Right lobe of liver (tissue), 4 donors: ENCODE data around the gene RDH12.

DNA sequence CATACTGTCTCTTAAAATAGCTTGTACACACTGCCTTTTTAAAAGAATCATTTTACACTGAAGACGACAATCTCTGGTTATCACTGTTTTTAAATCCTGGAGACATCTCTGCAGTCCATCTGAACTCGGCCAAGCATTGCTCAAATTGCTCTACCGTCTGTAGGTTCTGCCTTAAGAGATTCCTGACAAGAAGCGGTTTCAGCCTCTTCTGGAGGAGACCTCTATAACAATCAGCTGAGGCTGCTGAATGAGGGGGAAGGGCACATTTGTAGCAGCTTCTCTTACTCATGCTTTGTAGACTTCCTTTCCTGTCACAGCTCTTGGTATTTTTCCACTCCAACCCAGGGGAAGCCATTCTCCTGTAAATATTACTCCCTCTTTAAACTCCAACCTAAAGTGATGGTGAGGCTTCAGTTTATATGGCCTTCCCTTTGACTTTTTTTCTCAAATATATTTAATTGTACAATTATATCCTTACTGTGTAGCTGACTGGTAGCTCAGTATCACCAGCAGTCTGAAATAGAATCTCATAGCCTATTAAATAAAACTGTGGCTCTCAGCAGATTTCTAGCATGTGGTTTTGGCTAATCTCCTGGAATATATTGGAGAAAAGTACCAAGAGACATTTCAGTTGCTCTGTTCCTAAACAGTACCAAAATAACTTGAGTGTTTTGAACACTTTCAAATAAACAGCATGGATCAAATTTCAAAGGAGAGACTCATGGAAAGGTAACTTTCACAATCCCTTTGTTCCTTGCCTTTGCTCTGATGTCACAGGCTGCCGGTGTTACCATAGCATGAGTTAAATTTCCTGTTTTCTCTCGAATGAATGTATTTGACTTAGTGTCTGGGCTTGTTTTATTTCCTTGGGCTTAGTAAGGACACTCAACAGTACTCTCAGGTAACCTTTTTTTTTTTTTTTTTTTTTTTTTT, 3.2 kb downstream of the ARG2 start:
- PRO-cap, 4 experiments = no peak in any of the 4 experiments
- RAMPAGE, long total RNA, 2 experiments = no peak in any of the 2 experiments

- PRO-cap, 4 experiments = peak in 1 of 4 experiments; most common minus-strand start chr14:67644405 (in 1)
- RAMPAGE, long total RNA, 2 experiments = no peak in any of the 2 experiments
Measured at GRCh38 chr14:67644289-67644588, 24.5 kb downstream of the ARG2 start.

- PRO-cap, 4 experiments = no peak in any of the 4 experiments
- RAMPAGE, long total RNA, 2 experiments = no peak in any of the 2 experiments
Measured at GRCh38 chr14:67701662-67701946, at the start of gene RDH12. TSS of gene RDH12 (plus strand) at chr14:67701886.

- PRO-cap, 4 experiments = peak in 3 of 4 experiments; most common plus-strand start chr14:68140499 (in 1); most common minus-strand start chr14:68140351 (in 3)
- RAMPAGE, long total RNA, 2 experiments = no peak in any of the 2 experiments
Measured at GRCh38 chr14:68140149-68140996, 320.8 kb downstream of the RAD51B start.

- PRO-cap, 4 experiments = no peak in any of the 4 experiments
- RAMPAGE, long total RNA, 2 experiments = no peak in any of the 2 experiments
Measured at GRCh38 chr14:68147313-68147658, 327.7 kb downstream of the RAD51B start.

GRCh38 chr14:68198510-68199388, 379.2 kb downstream of the RAD51B start:
- PRO-cap, 4 experiments = peak in 1 of 4 experiments; most common plus-strand start chr14:68198953 (in 1); most common minus-strand start chr14:68198802 (in 1)
- RAMPAGE, long total RNA, 2 experiments = no peak in any of the 2 experiments

- PRO-cap, 4 experiments = peak in 2 of 4 experiments; most common plus-strand start chr14:68210805 (in 1); most common minus-strand start chr14:68211091 (in 1)
- RAMPAGE, long total RNA, 2 experiments = no peak in any of the 2 experiments
Measured at GRCh38 chr14:68210722-68211333, 391.2 kb downstream of the RAD51B start.

DNA sequence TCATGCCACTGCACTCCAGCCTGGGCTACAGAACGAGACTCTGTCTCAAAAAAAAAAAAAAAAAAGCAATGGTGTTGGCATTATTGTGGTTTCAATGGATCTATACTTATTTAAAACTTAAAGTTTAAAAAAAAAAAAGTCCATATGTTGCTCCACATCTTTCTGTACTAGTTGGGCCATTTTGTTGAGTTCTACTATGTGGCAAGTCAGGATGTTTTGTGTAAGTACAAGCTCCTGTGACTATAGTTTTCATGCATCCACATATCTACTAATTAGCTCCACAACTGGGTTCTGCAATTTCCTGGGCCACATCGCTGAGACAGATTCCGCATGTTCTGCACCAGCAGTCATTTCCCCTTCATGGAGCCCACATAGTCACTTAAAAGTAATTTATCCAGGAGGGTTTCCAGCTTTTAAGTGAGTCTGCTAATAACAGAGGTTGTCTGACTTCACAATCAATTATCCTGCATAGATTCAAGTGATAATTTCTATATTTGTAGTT, 461.5 kb downstream of the ZFP36L1 start:
- PRO-cap, 4 experiments = no peak in any of the 4 experiments
- RAMPAGE, long total RNA, 2 experiments = no peak in any of the 2 experiments

- PRO-cap, 4 experiments = no peak in any of the 4 experiments
- RAMPAGE, long total RNA, 2 experiments = no peak in any of the 2 experiments
Measured at GRCh38 chr14:68391540-68391954, 401.3 kb downstream of the ZFP36L1 start.

GRCh38 chr14:68449359-68449963, 343.4 kb downstream of the ZFP36L1 start:
- PRO-cap, 4 experiments = no peak in any of the 4 experiments
- RAMPAGE, long total RNA, 2 experiments = no peak in any of the 2 experiments

- PRO-cap, 4 experiments = peak in 1 of 4 experiments; most common plus-strand start chr14:68473318 (in 1)
- RAMPAGE, long total RNA, 2 experiments = no peak in any of the 2 experiments
Measured at GRCh38 chr14:68473059-68473552, 319.8 kb downstream of the ZFP36L1 start.

- PRO-cap, 4 experiments = peak in 4 of 4 experiments; most common plus-strand start chr14:68486304 (in 4); most common minus-strand start chr14:68486146 (in 3)
- RAMPAGE, long total RNA, 2 experiments = no peak in any of the 2 experiments
Measured at GRCh38 chr14:68486071-68486727, 306.7 kb downstream of the ZFP36L1 start.

DNA sequence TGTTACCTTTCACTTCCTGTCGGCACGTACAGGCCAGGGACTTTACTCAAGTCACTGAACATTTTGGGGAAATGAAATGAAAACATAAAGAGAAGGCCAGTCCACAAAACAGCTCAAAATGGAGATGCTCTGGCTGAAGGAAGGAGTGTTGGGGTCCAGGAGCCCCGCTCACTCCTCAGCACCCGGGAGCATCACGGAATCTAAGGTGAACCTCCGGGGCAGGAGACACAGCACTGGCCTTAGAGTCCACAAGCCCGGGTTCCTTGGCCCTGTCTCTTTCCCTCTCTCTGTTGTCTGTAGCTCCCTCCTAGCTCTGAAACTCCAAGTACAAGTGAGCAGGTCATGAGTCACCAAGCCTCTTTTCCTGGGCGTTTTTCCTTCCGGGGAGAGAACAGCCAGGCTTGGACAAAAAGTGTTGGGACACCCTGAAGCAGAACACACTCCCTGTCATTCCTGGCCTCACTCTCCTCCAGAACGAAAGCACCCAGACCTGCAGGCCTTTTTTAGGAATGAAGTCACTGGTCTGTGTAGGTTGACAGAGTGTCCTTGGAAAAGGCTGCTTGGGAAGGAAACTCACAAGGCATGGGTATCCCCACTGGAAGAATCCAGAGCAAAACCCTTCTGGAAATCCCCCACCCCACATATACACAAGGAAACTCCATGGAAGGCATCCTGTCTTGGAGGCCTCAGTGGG, 245.4 kb downstream of the ZFP36L1 start:
- PRO-cap, 4 experiments = peak in 1 of 4 experiments; most common minus-strand start position 298 of the sequence (in 1)
- RAMPAGE, long total RNA, 2 experiments = no peak in any of the 2 experiments

DNA sequence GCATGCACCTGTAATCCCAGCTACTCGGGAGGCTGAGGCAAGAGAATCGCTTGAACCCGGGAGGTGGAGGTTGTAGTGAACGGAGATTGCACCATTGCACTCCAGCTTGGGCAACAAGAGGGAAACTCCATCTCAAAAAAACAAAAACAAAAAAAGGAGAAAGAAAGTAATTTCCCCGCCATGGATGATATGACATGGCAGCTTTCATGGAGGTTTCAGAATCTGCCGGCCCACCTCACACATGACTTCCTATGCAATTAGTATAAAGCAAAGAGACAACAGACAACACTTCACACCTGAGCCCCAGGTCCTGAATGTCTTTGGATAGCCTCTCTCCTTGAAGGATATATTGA, 214.6 kb downstream of the ZFP36L1 start:
- PRO-cap, 4 experiments = no peak in any of the 4 experiments
- RAMPAGE, long total RNA, 2 experiments = no peak in any of the 2 experiments

- PRO-cap, 4 experiments = no peak in any of the 4 experiments
- RAMPAGE, long total RNA, 2 experiments = no peak in any of the 2 experiments
Measured at GRCh38 chr14:68632234-68632530, 160.7 kb downstream of the ZFP36L1 start.

DNA sequence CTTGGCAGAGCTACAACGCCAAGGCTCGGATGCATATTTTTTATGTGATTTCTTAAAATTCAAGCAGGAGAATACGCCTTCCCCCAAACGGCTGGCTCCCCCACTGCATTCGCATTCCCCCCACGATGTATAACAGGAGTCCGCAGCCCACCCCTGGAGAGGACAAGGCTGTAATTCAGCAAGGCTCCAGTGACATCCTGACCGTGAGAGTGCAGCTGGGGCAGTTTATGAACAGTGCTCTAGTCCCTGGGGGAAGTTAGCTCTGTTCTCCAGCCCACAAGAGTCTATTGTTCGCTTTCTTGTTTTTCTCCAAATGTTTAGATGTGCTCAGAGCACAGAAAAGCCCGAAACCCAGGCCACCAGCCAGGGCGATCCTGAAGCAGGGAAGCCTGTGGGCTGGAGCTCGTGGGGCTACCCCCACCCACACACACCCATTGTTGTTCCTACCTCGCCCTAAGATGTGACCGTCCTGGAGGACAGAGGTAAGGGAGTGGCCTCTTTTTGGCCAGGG, 159.5 kb downstream of the ZFP36L1 start:
- PRO-cap, 4 experiments = no peak in any of the 4 experiments
- RAMPAGE, long total RNA, 2 experiments = no peak in any of the 2 experiments

GRCh38 chr14:68680534-68680923, 112.3 kb downstream of the ZFP36L1 start:
- PRO-cap, 4 experiments = peak in 4 of 4 experiments; most common plus-strand start chr14:68680797 (in 3); most common minus-strand start chr14:68680592 (in 3)
- RAMPAGE, long total RNA, 2 experiments = no peak in any of the 2 experiments

- PRO-cap, 4 experiments = no peak in any of the 4 experiments
- RAMPAGE, long total RNA, 2 experiments = no peak in any of the 2 experiments
Measured at GRCh38 chr14:68688681-68689271, 104.1 kb downstream of the ZFP36L1 start.

GRCh38 chr14:68693138-68693979, 99.5 kb downstream of the ZFP36L1 start:
- PRO-cap, 4 experiments = no peak in any of the 4 experiments
- RAMPAGE, long total RNA, 2 experiments = no peak in any of the 2 experiments

DNA sequence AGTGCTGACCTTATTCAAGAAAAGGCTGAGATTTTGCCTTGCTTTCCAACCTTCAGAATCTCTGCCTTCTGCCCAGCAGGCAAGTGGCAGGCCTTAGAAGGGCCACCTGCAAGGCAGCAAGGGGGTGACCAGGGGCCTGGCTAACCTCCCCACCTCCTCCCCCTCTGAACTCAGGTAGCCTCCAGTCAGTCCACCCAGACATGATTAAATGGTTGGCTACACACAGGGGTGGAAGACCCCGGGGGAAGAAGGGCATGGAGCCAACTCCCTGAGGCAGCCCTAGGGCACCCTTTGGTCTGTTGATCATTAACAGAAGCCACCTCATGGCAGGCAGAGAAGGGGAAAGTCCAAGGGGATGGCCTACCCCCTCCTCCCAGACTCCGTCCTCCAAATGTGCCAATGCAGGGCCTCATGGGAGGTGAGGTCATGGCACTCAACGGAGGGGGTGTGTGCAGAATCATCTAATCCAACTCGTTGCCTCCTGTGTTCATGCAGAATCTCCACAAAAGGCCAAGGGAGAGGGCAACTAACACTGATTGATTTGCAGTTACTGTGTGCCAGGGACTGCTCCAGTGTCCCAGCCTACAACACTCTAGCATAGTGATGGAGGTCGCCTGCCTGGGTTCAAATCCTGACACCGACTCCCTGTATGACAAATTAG, 8.4 kb downstream of the ZFP36L1 start:
- PRO-cap, 4 experiments = peak in 4 of 4 experiments; most common plus-strand start position 546 of the sequence (in 2); most common minus-strand start position 308 of the sequence (in 2)
- RAMPAGE, long total RNA, 2 experiments = no peak in any of the 2 experiments